Metastatic Liver Carcinoma in the Lung (tissue), 2 donors: ENCODE measurements around a stretch of chr2.

DNA sequence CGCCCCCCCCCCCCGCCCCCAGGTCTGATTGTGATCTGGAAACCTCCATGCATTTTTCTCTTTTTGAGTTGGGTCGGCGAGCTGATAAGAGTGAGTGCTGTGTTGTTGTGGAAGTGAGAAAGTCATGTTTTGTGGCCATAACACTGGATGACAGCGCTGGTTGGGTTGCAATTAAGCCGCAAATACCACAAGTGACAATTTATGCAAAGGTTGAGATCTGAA is 429 bp downstream of the ACVR2A start:
- PRO-cap, 2 experiments: peak in 2 of 2 experiments; most common plus-strand start position 61 of the sequence (in 2)

DNA sequence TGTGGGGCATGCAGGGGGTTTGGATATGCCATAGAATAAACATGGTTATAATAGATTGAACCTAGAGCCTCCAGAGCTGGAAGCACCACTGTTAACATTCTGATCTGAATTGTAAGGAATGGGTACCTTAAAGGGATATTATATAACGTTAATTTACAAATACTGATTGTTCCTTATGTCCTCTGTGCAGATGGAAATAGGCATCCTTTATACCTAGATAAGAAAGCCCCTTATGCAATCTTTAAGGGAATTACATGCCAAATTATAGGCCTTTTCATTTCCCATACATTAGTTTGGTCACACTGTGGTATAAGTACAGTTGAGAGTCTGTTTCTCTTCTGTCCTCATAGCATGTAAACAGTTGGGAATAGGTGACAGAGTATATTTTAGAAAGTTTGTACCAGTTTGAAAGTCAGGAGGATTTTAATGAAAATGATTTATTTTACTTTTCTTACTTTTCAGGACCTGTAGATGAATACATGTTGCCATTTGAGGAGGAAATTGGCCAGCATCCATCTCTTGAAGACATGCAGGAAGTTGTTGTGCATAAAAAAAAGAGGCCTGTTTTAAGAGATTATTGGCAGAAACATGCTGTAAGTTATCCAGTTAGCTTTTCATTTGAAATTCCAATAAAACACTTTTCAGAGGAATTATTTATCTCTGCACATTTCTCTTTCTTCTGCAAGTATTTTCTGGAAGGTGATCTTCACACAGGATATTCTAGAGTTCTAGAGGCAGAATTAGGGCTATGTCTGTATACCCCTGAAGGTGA is 80.9 kb downstream of the ACVR2A start:
- PRO-cap, 2 experiments: no peak in any of the 2 experiments

DNA sequence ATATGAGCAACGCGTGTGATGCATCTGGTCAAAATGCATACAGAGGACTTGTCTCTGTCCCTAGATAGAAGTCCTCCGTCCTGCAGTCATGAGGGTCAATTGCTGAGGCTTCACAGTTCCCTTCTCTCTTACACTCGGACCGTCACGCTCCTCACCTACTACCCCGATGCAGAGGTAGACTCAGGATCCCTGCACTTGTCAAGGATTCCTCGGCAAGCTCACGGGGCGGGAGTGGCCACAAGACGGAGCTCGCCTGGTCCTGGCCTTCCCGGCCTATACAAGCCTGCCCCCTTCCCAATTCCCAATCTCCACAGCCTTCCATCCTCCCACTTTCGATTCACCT is 355 bp downstream of the ORC4 start:
- PRO-cap, 2 experiments: no peak in any of the 2 experiments

GRCh38 chr2:148552522-148552948 is 92.0 kb upstream of the EPC2 start:
- PRO-cap, 2 experiments: no peak in any of the 2 experiments

- PRO-cap, 2 experiments: no peak in any of the 2 experiments
Measured at GRCh38 chr2:148695008-148695752, 50.6 kb downstream of the EPC2 start.

DNA sequence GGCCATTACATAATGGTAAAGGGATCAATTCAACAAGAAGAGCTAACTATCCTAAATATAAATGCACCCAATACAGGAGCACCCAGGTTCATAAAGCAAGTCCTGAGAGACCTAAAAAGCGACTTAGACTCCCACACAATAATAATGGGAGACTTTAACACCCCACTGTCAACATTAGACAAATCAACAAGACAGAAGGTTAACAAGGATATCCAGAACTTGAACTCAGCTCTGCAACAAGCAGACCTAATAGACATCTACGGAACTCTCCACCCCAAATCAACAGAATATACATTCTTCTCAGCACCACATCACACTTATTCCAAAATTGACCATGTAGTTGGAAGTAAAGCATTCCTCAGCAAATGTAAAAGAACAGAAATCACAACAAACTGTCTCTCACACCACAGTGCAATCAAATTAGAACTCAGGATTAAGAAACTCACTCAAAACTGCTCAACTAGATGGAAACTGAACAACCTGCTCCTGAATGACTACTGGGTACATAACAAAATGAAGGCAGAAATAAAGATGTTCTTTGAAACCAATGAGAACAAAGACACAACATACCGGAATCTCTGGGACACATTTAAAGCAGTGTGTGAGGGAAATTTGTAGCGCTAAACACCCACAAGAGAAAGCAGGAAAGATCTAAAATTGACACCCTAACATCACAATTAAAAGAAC is 62.8 kb downstream of the EPC2 start:
- PRO-cap, 2 experiments: no peak in any of the 2 experiments

GRCh38 chr2:148887657-148888770 is 13.0 kb downstream of the KIF5C start:
- PRO-cap, 2 experiments: no peak in any of the 2 experiments

DNA sequence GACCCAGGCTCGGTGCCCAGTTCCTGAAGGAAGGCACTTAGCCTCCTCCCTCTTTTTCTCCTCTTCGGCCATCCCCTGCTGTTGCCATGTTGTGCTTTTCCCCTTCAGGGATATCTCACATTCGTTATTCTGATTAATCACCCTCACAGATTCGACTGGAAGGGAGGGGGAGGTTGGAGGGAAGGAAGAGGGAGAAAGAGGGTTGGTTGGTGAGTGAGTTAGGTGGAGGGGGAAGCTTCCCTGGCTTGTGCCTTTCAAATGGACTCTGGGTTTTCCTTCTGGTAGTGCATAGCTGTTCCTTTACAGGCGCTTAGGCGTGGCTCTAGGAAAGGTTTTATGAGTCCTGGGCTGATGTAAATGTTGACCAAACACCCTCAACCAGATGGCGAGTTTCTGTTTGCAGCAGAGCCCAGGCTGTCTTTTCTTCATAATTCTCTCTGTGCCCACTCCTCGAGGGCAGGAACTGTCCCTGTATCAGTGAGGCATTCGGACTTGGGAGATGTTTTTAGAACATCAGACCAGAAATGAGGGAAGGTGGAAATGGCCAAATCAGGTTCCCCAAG is 38.9 kb upstream of the LYPD6B start:
- PRO-cap, 2 experiments: no peak in any of the 2 experiments

DNA sequence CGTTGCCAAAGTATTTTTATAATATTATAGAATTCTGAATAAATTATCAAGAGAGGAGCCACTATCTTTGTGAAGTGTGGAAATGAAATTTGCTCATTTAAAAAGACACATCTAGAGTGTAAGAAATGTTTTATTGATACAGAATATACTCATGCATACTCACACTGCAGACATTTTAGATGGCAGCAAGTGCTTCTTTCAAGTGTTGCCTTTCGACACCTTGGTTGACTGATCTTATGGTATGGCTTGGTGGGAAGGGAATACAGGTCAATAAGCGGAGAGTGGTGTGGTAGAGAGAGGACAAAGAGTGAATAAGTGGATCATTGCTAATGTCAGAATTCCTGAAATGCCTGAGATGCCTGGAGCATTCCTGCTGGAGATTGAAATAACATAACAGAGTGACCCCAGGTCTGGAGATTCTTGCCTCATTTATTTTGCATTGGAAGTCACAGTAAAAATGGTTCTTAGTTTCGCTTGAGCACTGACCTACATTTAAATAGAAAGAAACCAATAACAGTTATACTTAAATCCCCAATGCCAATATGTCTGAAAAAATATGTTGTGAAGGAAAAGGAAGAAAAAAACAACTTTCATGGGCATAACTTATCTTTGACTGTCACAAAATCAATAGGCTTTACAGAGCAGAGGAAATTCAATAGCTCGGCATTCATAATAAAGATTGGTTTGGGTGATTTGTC is 76.6 kb downstream of the RND3 start:
- PRO-cap, 2 experiments: no peak in any of the 2 experiments

- PRO-cap, 2 experiments: no peak in any of the 2 experiments
Measured at GRCh38 chr2:150469520-150470379, 17.7 kb downstream of the RND3 start.

DNA sequence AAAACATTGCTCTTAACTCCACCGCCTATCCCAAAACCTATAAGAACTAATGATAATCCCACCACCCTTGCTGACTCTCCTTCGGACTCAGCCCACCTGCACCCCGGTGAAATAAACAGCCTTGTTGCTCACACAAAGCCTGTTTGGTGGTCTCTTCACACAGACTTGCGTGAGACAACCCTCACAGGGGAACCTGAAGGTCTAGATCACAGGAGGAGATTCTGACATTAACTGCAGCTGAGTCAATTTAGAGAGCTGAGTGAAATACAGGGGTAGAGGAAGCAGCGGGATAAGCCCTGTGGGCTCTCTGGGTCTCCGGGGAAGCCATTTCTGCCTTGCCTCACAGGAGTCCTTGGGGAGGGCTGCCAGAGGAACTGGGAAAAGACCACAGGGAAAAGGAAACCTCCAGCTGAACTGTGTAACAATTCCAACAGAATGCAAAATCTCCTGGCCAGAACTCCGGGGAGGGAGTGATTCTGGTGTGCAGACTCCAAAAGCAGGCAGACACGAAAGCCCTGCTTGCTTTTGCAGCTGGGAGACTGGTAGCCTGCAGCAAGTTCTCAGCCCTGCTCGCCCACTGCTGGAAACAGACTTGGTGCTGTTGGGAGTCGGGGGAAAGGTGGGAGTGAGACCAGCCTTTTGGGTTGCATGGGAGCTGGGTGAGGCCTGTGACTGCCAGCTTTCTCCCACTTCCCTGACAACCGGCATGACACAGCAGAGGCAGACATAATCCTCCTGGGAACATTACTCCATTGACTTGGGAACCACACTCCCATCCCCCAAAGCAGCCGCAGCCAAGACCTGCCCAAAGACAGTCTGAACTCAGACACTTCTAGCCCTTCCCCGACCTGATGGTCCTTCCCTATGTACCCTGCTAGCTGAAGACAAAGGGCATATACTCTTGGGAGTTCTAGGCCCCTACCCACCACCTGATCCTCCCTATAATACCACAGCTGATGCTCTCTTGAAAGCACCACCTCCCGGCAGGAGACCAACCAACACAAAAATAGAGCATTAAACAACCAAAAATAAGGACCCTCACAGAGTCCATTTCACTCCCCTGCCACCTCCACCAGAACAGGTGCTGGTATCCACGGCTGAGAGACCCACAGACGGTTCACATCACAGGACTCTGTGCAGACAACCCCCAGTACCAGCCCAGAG is 26.0 kb upstream of the NMI start:
- PRO-cap, 2 experiments: no peak in any of the 2 experiments

GRCh38 chr2:151730289-151730603 is 4.0 kb downstream of the NEB start:
- PRO-cap, 2 experiments: no peak in any of the 2 experiments

- PRO-cap, 2 experiments: no peak in any of the 2 experiments
Measured at GRCh38 chr2:151733684-151734288, 490 bp downstream of the NEB start.

DNA sequence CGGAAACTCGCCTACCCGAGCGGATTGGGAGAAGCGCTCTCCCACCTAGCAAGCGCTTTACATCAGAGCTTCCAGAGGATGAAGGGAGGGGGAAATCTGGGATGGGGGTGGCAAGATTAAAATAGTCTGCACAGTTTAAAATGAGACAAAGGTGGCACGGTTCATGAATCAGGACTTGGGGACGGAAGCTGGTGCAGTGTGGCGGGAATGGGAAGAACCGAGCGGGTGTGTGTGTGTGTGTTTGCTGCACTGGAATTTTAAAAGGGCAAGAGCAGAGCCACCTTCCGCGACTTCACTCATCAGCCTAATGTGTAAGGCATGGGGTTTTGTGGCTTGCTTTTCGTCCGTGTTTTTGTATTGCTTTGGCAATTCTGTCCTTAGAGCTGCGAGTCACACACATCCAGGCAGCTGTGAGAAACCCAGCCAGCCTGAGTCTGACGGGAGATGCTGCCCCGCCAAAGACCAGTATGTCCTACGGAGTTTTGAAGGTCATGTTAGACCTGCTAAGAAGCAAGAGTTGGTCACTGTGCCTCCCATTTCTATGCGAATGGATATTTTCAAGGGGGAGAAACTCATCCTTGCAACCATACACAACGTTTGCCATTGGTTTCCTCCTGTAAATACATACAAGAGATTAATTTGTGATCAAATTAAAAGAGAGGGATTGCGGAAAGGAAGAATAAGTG is 534 bp upstream of the CACNB4 start:
- PRO-cap, 2 experiments: no peak in any of the 2 experiments

DNA sequence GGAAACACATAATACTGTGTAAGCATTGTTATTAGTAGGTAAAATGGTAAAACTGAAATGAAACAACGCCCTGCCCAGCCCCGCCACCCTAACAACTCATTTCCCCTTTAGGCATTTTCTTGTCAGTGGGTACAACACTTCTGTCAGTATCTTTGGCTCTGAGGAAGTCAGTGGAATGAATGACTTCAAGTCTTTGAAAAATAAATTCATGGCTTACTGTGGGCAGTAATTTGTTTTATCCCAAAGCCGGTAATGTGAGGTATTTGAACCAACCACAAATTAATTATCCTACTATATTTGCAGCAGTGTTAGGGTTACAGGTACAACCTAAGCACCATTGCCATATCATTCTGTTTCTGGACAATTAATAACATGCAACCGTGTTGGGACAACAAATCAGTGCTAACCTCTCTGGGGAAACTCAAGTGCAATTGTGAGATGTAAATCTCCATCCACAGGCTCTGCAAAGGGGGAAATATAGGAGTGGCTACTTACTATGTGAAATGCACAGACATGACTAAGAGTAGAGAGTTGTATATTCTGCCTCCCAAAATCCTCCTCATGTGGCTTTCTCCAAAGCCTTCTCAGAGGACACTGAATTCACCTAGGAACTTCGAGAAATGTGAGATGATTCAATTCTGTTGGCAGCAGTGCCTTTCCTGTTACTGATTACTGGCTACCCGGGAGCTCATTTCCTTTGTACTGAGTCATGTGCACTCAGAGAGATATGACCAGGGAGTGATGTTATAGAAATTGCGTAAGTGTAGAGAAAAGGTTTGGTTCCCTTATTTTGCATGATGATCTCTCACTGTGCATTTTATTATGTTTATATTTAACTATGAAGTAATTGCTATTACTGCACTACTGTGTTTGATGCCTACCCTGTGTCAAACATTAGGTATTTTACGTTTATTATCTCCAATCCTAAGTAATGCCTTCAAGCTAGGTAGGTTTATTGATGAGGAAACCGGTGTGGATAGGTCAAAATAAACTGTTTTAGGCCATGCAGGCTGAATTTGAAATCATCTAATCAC is 86.4 kb downstream of the FMNL2 start:
- PRO-cap, 2 experiments: peak in 1 of 2 experiments; most common minus-strand start position 596 of the sequence (in 1)

DNA sequence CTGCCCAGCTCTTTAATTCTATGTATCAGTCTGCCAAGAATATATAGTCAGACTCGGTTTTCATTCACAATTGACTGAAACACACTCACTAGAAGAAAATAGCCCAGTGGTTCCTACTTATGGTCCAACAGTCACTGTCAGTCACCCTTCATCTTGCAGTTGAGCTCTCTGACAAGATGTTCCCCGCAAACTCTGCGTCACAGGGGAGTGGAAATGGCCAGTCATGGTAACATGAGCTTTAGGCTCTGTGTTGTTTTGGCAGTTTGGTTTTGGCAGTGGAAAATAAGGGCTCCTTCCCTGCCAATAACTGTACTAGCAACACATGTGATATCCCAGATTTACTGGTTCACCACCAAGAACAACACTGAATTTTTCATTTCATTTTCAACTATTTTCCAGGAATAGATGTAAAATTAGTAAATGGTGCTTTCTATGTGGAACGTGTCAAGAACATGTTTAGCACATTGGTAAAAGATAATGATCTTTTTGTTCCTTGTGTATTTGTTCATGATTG is 122.4 kb downstream of the PRPF40A start:
- PRO-cap, 2 experiments: no peak in any of the 2 experiments

DNA sequence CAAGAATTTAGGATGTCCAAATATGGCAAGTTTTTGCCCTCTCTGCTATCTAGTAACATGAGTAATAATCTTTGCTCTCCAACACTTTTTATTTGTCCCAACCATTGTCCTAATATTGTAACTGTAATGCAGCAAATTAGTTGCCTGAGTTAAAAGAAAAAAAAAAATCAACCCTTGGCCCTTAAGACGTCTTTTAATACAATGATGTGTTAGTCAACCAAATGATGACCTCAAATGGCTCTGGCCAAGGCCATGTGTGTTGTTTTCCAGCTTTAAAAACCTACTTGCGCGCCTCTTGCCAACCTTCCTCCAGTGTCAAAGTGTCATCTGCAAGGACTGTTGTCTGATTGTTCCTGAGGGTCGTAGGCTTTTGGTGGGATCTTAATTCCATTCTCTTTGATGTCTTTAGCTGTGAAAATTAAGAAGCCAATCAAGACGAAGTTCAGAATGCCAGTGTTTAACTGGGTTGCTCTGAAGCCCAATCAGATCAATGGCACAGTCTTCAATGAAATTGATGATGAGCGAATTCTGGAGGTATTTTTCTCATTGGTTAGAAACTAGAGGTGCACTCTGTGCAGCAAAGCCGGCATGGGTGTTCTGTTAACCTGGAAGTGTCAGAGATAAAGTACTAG is 92.1 kb downstream of the PRPF40A start:
- PRO-cap, 2 experiments: no peak in any of the 2 experiments

DNA sequence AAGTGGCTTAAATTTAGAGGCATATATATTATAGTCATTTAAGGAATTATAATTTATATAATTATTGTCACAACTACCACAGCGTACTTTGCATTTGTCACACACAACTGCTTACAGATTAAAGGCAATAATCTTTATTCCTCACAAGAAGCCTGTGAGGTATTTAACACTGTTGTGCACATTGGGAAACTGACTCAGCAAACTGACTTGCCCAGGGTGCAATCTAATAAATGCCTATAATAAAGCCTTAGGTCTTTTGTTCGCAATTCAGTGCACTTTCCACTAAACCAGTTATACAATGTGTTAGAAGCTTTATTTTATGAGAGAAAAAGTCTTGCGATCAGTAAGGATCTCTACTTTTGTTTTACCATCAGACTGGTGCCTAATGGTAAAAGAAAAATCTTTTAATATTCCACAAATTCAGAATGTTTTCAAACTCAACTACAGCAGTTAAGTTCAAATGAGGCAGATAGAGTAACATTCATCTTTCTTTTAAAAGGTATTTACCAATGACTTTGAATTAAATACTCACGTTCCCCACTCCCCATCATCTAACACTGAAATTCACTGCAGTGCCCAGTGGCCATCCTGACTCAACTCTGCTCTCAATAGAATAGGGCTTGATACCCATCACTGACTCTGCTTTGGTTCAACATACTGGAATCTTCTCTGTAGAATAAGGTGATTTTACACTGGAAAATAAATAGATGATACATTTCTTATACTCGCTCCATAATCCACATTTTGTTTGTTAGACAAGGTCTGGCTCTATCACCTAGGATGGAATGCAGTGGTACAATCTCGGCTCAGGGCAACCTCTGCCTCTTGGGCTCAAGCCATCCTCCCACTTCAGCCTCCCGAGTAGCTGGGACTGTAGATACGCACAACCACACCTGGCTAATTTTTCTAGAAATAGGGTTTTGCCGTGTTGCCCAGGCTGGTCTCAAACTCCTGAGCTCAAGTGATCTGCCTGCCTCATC is 66.6 kb downstream of the PRPF40A start:
- PRO-cap, 2 experiments: no peak in any of the 2 experiments

DNA sequence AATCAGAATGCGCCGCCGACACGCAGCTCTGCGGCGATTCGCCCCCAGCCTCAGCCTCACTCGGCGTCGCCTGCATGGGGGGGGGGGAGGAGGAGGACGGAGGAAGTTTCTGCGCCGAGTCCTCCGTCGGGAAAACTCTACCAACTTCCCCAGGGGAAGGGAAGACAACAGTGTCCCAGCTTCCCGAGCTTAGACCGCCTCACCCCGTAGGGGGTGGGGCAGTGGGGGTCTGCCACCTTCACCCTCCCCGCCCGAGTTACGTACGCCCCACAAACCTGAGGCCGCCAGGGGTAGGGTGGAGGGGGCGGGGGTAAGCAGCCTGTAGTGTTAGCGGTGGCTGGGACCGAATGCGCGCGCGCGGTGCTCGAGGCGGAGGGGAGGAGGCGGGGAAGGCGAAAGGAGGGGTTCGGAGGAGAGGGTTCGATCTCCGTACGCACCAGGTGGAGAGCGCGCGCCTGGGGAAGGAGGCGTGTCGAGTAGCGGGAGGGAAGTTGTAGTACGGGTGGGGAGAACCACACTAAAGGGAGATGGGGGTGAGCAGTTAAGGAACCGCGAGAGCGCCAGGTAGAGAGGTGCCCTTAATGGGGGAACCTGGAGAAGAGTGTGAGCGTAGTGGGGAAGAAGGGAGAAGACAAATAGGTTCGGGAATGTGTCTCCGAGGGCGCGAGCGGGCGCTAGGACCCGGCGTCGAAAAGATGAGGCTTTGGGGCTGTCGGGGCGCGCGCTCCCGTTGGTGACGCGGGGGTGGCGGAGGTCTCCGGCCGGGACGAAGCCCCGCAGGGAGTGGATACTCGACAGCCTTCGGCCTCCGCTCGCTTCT is 505 bp upstream of the PRPF40A start:
- PRO-cap, 2 experiments: peak in 2 of 2 experiments; most common plus-strand start position 75 of the sequence (in 2); most common minus-strand start position 442 of the sequence (in 2)

GRCh38 chr2:152804367-152804594 is 85.9 kb downstream of the ARL6IP6 start:
- PRO-cap, 2 experiments: no peak in any of the 2 experiments